HepG2 (cell line): ENCODE data around the gene DNMT3B.

- RRBS, 2 experiments, result no CpG with 5 or more reads among the region's 10 CpGs
CAGE:
- cytosol, long polyA minus RNA, result no peak
- cytosol, long polyA plus RNA, result no peak
- long polyA plus RNA, result no peak
- nucleus, long polyA minus RNA, result no peak
- nucleus, long polyA plus RNA, result no peak
Observed at GRCh38 chr20:31812187-31812800, 6.9 kb upstream of the MYLK2 start.

- RRBS, 2 experiments, result under 1 to 1% methylated on average over 6 of the region's 29 CpGs
CAGE:
- cytosol, long polyA minus RNA, result no peak
- cytosol, long polyA plus RNA, result no peak
- long polyA plus RNA, result no peak
- nucleus, long polyA minus RNA, result no peak
- nucleus, long polyA plus RNA, result no peak
Observed at GRCh38 chr20:31822189-31823064, 3.3 kb downstream of the MYLK2 start.

GRCh38 chr20:31835924-31836510 is 9.4 kb downstream of the FOXS1 start:
- RRBS, 2 experiments, result no CpG with 5 or more reads among the region's 12 CpGs
CAGE:
- cytosol, long polyA minus RNA, result no peak
- cytosol, long polyA plus RNA, result no peak
- long polyA plus RNA, result no peak
- nucleus, long polyA minus RNA, result no peak
- nucleus, long polyA plus RNA, result no peak

- RRBS, 2 experiments, result no CpG with 5 or more reads among the region's 8 CpGs
CAGE:
- cytosol, long polyA minus RNA, result no peak
- cytosol, long polyA plus RNA, result no peak
- long polyA plus RNA, result no peak
- nucleus, long polyA minus RNA, result no peak
- nucleus, long polyA plus RNA, result no peak
Observed at GRCh38 chr20:32028921-32029244, 18.6 kb downstream of the CCM2L start.

- RRBS, 2 experiments, result 100% methylated on average over 1 of the region's 9 CpGs; no CpG with 5 or more reads in 1 of the 2 experiments
CAGE:
- cytosol, long polyA minus RNA, result no peak
- cytosol, long polyA plus RNA, result no peak
- long polyA plus RNA, result no peak
- nucleus, long polyA minus RNA, result no peak
- nucleus, long polyA plus RNA, result no peak
Observed at GRCh38 chr20:32154827-32155444, 45.4 kb downstream of the TM9SF4 start.

DNA sequence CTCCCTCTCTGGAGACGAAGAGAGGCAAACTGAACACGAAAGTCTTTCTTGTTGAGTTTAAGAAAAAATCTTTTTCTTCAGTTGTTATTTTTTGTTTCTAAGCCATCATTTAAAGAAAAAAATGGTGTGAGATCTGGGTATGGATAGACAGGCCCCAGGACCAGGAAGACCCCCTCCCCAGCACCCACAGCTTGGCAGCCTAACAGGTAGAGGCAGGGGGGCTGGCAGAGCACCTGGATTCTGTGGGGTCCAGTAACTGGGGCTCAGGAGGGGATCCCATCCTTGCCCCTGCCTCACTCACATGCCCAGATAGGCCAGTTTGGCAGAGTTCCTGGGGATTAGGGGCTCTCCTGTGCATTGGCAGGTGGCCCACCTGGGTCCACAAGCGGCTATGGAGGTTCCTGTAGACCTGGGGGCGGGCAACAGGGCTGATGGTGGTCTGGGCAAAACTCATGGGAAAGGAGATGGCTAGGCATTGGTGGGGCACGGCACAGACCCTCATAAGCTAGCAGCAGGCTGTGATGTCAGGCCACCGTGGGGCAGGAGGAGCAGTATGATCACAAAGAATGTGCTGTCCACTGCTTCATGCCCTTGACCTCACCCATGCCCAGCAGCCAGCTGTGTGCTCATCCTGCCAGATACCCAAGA is 19.4 kb downstream of the PLAGL2 start:
- RRBS, 2 experiments, result no CpG with 5 or more reads among the region's 6 CpGs
CAGE:
- cytosol, long polyA minus RNA, result no peak
- cytosol, long polyA plus RNA, result no peak
- long polyA plus RNA, result no peak
- nucleus, long polyA minus RNA, result no peak
- nucleus, long polyA plus RNA, result no peak

- RRBS, 2 experiments, result no CpG with 5 or more reads among the region's 6 CpGs
CAGE:
- cytosol, long polyA minus RNA, result no peak
- cytosol, long polyA plus RNA, result no peak
- long polyA plus RNA, result no peak
- nucleus, long polyA minus RNA, result no peak
- nucleus, long polyA plus RNA, result no peak
Observed at GRCh38 chr20:32190839-32191517, 16.6 kb downstream of the PLAGL2 start.

DNA sequence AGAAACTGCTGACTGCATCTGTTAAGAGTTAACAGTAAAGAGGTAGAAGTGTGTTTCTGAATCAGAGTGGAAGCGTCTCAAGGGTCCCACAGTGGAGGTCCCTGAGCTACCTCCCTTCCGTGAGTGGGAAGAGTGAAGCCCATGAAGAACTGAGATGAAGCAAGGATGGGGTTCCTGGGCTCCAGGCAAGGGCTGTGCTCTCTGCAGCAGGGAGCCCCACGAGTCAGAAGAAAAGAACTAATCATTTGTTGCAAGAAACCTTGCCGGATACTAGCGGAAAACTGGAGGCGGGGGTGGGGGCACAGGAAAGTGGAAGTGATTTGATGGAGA is 12.8 kb downstream of the PLAGL2 start:
- RRBS, 2 experiments, result no CpG with 5 or more reads among the region's 6 CpGs
CAGE:
- cytosol, long polyA minus RNA, result no peak
- cytosol, long polyA plus RNA, result no peak
- long polyA plus RNA, result no peak
- nucleus, long polyA minus RNA, result no peak
- nucleus, long polyA plus RNA, result no peak

DNA sequence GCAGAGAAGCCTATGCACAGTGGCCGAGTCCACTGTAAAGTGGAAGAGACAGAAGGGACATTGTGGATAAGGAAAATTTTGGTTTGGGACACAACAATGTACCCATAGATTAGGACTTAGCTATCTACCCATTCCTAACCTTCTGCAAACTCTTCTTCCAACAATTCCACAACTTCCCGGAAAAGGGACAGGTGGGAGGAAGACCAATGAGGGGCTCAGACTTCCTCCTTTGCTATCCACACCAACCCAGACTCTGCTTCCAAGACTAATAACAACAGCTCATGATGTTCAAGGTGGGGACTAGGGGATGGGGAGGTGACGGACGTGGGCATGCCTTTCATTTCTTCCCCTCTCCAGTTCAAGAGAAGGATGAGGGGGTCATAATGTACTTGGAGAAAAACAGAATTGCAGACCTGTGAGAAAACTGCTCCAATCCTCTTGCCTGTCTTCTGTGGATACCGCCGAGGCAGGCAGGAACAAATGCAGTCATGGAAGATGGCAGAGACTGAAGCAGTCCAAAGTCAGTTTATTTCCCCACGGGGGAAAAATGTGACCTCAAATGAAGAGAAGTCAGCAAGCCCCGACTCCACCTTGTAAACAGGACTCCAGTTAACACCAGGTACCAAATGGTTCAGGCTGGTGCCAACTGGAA is 12.3 kb downstream of the PLAGL2 start:
- RRBS, 2 experiments, result no CpG with 5 or more reads among the region's 8 CpGs
CAGE:
- cytosol, long polyA minus RNA, result start-site peak on the minus strand centred at position 237 of the sequence, 640 bp wide, 287 reads
- cytosol, long polyA plus RNA, result no peak
- long polyA plus RNA, result no peak
- nucleus, long polyA minus RNA, result no peak
- nucleus, long polyA plus RNA, result no peak

GRCh38 chr20:32203636-32204527 is 3.7 kb downstream of the PLAGL2 start:
- RRBS, 2 experiments, result no CpG with 5 or more reads among the region's 10 CpGs
CAGE:
- cytosol, long polyA minus RNA, result no peak
- cytosol, long polyA plus RNA, result no peak
- long polyA plus RNA, result no peak
- nucleus, long polyA minus RNA, result no peak
- nucleus, long polyA plus RNA, result no peak

DNA sequence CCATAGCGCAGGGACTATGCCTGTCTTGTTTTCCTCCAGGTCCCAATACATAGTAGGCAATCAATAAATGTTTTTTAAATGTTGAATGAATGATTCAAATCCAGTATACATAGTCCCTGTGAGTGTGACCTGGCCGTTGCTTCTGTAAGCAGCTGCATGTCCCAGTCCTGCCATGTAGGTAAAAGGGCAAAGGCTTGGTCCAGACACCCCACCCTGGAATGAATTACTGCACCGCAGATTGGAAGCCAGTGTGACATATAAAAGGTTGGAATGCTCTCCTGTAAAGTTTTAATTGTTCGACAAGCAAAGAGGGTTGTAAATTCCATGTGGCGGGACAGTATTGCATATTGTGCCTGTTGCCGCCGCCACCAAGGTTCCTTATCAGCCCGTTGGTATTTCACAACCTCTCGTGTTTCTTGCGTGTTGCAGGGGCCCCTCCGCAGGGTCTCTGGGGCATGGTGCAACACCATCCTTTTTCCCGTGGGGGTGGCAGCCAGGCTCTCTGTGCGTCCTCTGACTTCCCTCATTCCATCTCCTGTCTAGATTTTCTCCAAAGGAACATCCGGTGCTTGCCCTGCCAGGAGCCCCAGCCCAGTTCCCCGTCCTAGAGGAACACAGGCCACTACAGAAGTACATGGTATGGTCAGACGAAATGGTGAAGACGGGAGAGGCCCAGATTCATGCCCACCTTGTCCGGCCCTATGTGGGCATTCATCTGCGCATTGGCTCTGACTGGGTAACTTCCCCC is 20.2 kb downstream of the POFUT1 start:
- RRBS, 2 experiments, result no CpG with 5 or more reads among the region's 19 CpGs
CAGE:
- cytosol, long polyA minus RNA, result no peak
- cytosol, long polyA plus RNA, result no peak
- long polyA plus RNA, result no peak
- nucleus, long polyA minus RNA, result no peak
- nucleus, long polyA plus RNA, result no peak

- RRBS, 2 experiments, result under 1 to 2% methylated on average over 13 to 26 of the region's 80 CpGs
CAGE:
- cytosol, long polyA minus RNA, result start-site peak on the plus strand at chr20:32358486-32358501, 21 reads
- cytosol, long polyA plus RNA, result start-site peak on the plus strand at chr20:32358470-32358597, 7 and 15 reads in 2 replicates
- long polyA plus RNA, result start-site peak on the plus strand at chr20:32358470-32358532, 29 and 22 reads in 2 replicates
- nucleus, long polyA minus RNA, result no peak
- nucleus, long polyA plus RNA, result start-site peak on the plus strand at chr20:32358480-32358532, 20 and 23 reads in 2 replicates
Observed at GRCh38 chr20:32358376-32358942, 328 bp downstream of the ASXL1 start.

GRCh38 chr20:32456867-32457883 is 99.0 kb downstream of the ASXL1 start:
- RRBS, 2 experiments, result 95 to 97% methylated on average over 29 to 30 of the region's 65 CpGs
CAGE:
- cytosol, long polyA minus RNA, result no peak
- cytosol, long polyA plus RNA, result no peak
- long polyA plus RNA, result no peak
- nucleus, long polyA minus RNA, result no peak
- nucleus, long polyA plus RNA, result no peak

- RRBS, 2 experiments, result no CpG with 5 or more reads among the region's 12 CpGs
CAGE:
- cytosol, long polyA minus RNA, result no peak
- cytosol, long polyA plus RNA, result no peak
- long polyA plus RNA, result no peak
- nucleus, long polyA minus RNA, result no peak
- nucleus, long polyA plus RNA, result no peak
Observed at GRCh38 chr20:32457884-32458811, 100.0 kb downstream of the ASXL1 start.

GRCh38 chr20:32497440-32498350 is 87.4 kb downstream of the NOL4L start:
- RRBS, 2 experiments, result no CpG with 5 or more reads among the region's 16 CpGs
CAGE:
- cytosol, long polyA minus RNA, result no peak
- cytosol, long polyA plus RNA, result no peak
- long polyA plus RNA, result no peak
- nucleus, long polyA minus RNA, result no peak
- nucleus, long polyA plus RNA, result no peak

DNA sequence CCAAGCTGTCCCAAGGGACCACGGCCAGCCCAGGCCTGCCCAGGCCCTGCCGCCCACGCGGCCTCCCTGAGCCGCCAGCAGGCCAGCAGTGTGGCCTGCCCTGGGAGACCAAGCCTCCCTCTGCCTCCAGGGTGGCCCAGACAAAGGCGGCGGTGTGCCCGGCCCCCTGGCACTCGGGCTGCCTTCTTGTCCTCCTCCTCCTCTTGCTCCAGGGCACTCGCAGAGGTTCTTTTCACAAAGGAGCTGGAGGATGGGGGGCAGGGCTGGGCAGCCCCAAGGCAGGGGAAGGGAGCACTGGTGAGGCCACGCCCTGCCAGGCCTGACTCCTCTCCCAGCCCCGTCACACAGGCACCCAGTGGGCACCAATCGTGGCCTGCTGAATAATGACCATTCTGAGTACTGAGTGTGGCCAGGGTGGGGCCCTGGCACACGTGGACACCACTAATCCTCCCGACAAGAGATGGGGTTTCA is 25.3 kb downstream of the NOL4L start:
- RRBS, 2 experiments, result no CpG with 5 or more reads among the region's 15 CpGs
CAGE:
- cytosol, long polyA minus RNA, result no peak
- cytosol, long polyA plus RNA, result no peak
- long polyA plus RNA, result no peak
- nucleus, long polyA minus RNA, result no peak
- nucleus, long polyA plus RNA, result no peak

DNA sequence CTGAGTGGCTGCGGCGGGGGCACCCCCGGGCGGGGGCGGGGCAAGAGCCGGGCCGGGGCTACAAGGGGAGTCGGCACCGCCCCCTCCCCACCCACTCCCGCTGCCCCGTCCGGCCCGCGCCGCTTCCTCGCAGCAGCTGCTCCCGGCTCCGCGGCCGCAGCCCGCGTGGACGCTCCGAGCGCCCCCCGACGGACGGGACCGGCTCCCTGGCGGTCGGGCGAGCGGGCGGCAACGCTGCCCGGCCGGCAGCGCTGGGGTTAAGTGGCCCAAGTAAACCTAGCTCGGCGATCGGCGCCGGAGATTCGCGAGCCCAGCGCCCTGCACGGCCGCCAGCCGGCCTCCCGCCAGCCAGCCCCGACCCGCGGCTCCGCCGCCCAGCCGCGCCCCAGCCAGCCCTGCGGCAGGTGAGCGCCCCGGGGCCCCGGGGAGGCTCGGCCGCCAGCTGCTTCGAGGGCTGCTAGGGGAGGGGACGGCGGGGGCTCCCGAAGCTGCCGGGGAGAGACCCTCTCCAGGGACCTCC is at the start of gene DNMT3B:
Gene DNMT3B (plus strand): TSS at position 90 of the 520 bp plus-strand sequence.
- RRBS, 2 experiments, result 1 to 2% methylated on average over 59 of the region's 68 CpGs
CAGE:
- cytosol, long polyA minus RNA, result no peak
- cytosol, long polyA plus RNA, result no peak
- long polyA plus RNA, result no peak
- nucleus, long polyA minus RNA, result no peak
- nucleus, long polyA plus RNA, result no peak

GRCh38 chr20:32807574-32808093 is 12.1 kb upstream of the MAPRE1 start:
- RRBS, 2 experiments, result no CpG with 5 or more reads among the region's 10 CpGs
CAGE:
- cytosol, long polyA minus RNA, result no peak
- cytosol, long polyA plus RNA, result no peak
- long polyA plus RNA, result no peak
- nucleus, long polyA minus RNA, result no peak
- nucleus, long polyA plus RNA, result no peak

GRCh38 chr20:32849234-32849966 is 9.3 kb upstream of the EFCAB8 start:
- RRBS, 2 experiments, result no CpG with 5 or more reads among the region's 8 CpGs
CAGE:
- cytosol, long polyA minus RNA, result no peak
- cytosol, long polyA plus RNA, result no peak
- long polyA plus RNA, result no peak
- nucleus, long polyA minus RNA, result no peak
- nucleus, long polyA plus RNA, result no peak

GRCh38 chr20:32968163-32968479 is 36.1 kb downstream of the SUN5 start:
- RRBS, 2 experiments, result no CpG with 5 or more reads among the region's 13 CpGs
CAGE:
- cytosol, long polyA minus RNA, result no peak
- cytosol, long polyA plus RNA, result no peak
- long polyA plus RNA, result no peak
- nucleus, long polyA minus RNA, result no peak
- nucleus, long polyA plus RNA, result no peak